Placental epithelial cell (primary cell): ENCODE results near the gene COX5B.

GRCh38 chr2:96766778-96767129 lies 6.1 kb downstream of the CNNM4 start:
- CAGE, long polyA plus RNA = no peak

DNA sequence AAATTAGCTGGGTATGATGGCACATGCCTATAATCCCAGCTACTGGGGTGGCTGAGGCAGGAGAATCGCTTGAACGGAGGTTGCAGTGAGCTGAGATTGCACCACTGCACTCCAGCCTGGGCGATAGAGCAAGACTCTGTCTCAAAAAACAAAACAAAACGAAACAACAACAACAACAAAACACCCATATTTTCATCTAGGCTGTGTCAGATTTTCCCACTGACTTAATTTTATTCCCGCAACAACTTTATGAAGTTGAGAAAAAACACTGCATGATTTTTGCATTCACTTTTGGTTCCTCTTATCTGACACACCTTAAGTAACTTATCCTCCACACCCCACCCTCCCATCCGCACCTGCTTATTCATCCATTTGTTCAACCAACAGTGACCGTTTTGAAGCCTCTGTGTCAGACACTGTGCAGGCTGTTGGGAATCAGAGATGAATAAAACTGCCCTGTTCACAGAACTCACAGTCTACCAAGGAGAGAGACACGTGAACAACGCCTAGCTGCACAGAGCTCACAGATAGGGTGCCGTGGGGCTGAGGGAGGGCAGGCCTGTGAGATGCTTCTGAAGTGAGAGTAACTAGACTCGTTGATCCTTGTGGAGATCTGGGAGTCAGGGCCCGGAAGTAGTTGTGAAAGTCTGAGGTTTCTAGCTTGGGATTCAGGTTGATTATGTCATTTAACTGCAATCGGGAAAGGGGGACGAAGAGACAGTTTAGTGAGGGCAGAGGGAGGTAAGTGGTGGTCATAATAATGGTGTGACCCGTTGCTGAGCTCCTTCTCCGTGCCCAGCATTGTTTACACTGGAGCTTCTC lies 7.4 kb downstream of the CNNM4 start:
- CAGE, long polyA plus RNA = no peak

DNA sequence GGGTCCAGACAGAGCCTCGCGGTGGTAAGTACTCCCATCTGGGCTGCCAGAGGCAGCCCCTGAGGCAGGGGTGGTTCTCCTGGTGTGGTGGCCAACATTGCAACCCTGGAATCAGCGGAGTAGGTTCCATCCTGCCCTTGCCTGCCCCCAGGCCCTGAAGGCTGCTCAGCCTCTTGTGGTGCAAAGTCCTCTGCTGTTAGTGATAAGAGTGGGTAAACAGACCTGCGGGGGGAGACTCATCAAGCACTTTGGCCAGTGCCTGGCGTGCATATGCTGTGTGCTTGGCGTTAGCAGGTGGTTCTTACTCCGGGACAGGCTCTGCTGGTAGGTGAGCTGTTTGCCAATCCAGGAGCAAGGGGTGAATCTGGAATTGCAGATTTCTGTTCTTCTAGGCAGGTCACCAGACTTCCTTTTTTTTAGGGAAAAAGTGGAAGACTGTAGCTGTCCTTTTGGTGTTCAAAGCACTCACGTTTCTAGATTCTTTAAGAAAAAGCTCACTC lies 3.2 kb downstream of the CNNM3 start:
- CAGE, long polyA plus RNA = no peak

GRCh38 chr2:96856948-96857499 lies 792 bp downstream of the ANKRD39 start:
- CAGE, long polyA plus RNA = no peak

- CAGE, long polyA plus RNA = no peak
These were observed 15.9 kb downstream of the FAM178B start for GRCh38 chr2:96970370-96970929.

- CAGE, long polyA plus RNA = no peak
These were observed 97.0 kb downstream of the ANKRD36 start for GRCh38 chr2:97209648-97210559.

DNA sequence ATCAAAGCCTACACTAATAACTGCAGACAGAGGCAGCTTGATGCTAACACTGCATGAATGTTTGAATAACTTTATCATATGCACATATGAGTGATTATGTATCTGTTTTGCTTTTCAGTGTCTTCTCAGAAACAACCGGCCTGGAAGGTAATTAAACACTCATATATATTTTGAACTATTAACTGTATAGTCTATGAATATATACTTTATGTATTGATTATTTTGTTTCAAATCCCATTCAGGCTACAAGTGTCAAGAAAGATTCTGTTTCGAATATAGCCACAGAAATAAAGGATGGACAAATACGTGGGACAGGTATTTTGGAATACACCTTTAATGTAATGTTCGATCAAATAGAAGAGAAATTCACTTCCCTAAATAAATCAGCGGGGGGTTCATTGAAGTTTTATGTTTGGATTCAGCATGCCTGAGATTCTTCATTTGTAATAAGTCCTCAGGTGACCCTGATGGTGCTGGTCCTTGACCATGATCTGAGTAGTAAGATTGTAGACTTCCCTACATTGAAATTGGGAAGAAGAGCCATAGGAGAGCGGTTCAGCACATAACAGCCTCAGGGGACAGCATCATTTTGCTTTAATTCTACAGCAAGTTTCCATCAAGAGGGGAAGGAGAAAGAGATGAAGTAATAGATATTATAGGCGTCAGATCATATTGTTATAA lies 102.4 kb downstream of the ANKRD36 start:
- CAGE, long polyA plus RNA = no peak

DNA sequence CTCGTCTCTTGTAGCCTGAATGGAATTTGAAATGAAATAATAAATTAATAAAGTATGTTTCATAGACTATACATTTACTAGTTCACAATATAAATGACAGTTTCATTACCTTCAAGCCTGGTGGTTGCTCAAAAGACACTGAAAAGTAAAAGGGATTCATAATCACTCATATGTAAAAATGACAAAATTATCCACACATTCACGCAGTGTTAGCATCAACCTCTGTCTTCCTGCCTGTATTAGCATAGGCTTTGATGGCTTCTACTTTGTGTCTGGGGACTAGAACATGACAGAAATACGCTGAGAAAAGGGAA lies 42.1 kb downstream of the ANKRD36B start:
- CAGE, long polyA plus RNA = no peak

GRCh38 chr2:97590454-97591211 lies 956 bp upstream of the ANKRD36B start:
- CAGE, long polyA plus RNA = no peak

DNA sequence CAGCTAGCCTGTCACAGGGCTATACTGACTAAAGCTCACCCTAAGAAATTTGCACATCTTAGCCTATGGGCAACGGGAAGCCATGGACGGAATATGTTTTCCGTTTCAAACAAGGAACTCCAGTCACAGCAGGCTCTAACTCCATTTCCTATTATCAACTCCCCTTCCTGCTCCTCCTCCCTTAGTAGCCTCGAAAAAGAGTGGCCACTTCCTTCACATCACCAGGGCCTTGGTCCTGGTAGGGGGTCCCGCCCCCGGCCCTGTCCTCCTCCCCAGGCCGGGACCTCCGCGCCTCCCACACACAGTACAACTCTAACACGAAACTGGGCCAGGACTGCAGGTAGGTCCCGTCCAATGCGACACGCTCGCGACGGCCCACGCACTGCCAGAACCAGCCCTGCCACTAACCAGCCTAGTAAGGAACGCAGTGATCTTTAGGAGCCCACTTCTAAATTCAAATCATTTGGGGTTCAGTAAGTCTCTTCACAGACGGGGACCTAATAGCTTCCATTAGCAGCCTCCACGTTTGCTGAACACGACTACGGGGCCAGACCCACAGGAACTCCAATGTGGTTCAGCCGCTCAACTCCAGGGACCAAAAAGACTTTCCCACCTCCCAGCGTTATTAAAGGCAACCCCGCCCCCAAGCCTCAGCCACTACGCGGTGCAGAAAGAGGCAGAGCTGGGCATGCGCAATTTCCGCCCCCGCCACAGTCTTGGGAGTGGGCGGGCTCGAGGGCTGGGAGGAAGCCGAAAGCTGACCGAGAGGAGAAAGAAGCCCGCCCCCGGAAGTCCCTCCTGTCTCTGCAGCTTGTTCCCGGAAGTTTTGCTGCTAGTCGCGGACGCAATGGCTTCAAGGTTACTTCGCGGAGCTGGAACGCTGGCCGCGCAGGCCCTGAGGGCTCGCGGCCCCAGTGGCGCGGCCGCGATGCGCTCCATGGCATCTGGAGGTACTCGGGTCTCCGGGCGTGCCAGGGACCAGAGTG lies at the start of gene COX5B:
TSS of gene COX5B (plus strand) at position 823 of the 986 bp plus-strand sequence.
- CAGE, long polyA plus RNA = no peak

GRCh38 chr2:97760488-97761387 lies 47.4 kb downstream of the ZAP70 start:
- CAGE, long polyA plus RNA = no peak

DNA sequence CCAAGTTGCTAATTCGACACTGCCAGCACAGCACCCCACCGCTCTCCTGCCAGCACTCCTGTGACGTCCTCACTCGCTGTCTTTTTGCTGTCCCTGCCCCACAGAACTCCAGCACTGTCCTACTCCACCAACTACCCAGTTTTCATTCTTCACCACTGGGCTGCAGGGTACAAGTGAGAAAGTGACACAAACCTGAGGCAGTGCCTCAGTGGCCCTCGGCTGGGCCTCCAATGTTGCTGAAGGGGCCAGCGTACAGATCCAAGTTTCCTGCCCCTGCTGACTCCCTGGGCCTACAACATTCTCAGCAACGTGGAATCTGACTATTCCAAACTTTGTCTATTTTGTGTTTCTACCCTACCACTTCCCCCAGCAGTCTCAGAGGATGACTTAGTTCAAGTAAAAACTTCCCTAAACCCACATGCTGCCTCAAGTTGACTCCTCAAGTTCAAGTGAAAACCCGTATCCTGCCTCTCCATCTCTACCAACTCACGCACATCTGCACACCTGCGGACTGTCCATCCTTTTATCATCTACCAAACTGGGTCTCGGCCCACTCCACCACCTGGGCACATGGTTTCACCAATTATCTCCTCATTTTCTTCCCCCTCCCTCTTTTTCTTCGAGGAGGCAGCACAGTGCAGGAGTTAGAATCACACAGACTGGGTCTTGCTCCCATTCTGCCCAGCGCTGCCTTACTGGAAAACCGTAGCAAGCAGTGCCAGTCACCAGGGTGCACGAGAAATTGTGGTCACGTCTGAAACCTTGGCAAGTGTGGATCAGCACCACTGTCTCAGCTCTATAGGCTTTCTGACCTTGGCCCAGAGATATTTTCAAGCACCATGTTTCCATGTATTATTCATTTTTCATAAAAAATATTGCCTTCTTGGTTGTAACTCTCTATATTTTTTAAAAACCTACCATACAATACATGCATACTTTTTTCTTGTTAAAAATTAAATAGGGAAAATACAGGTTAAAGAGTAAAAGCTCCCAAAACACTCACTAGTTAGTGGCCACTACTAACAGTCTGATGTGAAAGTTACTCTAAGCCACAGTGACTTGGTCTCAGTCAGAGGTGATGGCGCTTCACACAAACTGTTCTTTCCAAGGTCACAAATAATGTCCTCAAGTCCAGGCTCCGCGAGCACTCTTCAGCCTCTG lies 75.0 kb downstream of the ZAP70 start:
- CAGE, long polyA plus RNA = no peak

GRCh38 chr2:97931114-97931580 lies 64.6 kb downstream of the TMEM131 start:
- CAGE, long polyA plus RNA = no peak

GRCh38 chr2:98133987-98134658 lies 47.2 kb downstream of the VWA3B start:
- CAGE, long polyA plus RNA = no peak

- CAGE, long polyA plus RNA = no peak
These were observed 46.8 kb upstream of the CNGA3 start for GRCh38 chr2:98299155-98300082.

GRCh38 chr2:98560350-98560835 lies 47.9 kb downstream of the COA5 start:
- CAGE, long polyA plus RNA = no peak

- CAGE, long polyA plus RNA = no peak
These were observed 735 bp downstream of the COA5 start for GRCh38 chr2:98607570-98607984.

- CAGE, long polyA plus RNA = no peak
These were observed 26.0 kb downstream of the UNC50 start for GRCh38 chr2:98634252-98634935.

DNA sequence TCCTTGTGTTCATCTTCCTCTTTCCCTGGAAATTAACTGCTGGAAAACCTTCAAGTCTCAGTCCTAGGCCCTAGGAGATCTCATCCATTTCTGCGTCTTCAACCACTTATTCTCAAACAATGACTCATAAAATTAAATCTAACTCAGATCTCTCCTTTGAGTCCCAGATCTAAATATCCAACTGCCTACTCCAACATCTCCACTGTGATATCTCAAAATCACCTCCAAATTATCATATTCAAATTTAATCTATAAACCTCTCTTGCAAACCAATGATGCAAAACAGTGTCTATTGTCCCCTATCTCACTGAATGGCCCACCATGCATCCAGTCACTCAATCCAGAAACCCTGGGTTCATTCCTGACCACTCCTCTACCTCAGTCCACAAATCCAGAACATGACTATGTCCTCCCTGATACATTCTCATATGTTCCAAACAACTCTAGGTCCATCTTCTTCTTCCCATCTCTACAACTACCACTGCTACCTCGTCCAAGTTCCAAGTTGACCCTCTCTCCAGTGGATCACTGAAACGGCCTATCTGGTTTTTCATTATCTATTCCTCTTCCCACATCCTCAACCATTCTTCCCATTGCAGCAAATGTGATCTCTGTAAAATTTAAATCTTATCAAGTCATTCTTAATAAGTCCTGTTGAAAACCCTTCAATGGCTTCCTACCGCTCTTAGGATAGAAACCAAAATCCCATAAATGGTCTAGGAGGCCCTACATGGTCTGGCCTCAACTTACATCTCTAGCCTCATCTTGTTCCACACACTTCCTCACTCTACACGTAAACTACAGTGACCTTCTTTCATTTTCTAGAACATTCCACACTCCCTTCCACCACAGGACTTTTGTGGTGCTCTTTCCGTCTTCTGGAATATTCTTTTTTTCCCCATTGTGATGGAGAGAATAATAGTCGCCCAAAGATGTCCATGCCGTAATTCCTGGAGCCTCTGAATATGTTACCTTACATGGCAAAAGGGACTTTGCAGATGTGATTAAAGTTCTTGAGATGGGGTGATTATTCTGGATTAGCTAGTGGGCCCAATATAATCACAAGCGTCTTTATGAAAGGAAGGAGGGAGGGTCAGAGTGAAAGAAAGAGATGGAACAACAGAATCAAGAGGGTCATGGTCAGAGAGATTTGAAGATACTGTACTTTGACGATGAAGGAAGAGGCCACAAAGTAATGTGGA lies 59.8 kb downstream of the MGAT4A start:
- CAGE, long polyA plus RNA = no peak

DNA sequence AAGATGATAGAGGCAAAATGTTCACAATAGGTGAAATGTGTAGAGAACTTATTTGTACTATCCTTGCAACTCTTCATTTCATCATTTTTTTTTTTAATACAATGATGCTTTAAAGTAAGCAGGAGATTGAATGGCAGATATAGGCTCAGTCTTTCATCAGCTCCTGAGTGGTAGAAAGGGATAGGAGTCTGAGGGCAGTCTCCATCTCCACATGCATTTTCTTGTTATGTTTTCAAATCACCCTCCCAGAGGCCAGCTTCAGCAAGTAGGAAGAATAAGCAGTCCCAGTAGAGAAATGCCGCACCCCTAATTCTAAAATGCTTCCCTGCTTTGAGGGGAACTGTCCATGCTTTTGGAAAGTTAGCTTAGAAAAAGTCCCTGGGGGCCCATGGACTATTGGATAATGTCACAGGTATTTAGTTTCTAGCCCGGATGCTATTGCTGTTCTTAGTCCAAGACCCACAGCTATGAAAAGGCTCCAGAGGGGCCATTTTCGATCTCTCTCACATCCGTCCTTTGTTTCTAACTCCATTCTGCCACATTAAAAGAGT lies 47.4 kb downstream of the MGAT4A start:
- CAGE, long polyA plus RNA = no peak